ENCODE measurements around the gene ENGASE.

DNA sequence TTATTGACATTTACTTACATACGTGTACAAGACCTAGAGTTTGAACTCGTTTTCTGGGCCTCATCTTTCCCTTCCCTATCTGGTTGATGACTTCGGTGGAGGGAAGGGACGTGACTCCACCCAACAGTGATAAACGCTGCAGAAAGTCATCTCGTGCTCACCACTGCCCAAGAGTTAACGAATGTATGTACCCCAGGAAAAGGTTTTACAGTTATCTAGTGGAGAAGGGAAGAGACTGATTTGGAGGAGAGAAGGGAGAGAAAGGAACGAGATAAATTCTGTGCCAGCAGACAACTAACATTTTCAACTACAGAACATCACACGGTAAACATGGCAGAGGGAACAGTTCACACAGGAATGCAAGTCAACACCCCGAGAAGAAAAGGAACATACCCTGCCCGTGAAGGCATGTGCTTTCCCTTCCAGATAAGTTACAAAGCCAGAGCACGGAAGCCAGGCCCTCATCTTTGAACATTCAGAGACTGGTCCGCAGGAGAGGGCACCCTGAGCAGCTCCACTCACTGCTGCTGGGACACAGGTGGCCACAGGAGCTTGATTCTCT is 13.9 kb upstream of the CYTH1 start:
- RRBS: no CpG with 5 or more reads among the region's 13 CpGs

DNA sequence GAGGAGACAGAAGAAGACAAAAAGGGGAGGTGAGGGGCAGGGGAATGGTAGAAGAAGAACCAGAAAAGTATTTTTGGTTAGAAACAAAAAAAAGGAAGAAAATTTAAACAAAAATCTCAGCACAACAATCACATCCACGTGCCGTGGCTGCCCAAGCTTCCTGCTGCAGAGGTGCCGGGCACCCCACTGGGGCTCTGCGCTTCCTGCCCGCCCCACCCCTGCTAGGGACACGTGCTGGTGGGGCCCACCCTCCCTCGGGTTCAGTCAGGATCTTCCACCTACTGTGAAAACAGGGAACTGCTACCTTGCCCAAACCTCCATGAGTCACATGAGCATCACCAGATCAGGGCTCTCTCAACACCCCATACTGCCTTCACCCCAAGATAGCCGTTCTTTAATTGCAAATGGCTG is 24.3 kb upstream of the CYTH1 start:
- RRBS: no CpG with 5 or more reads among the region's 8 CpGs

GRCh38 chr17:78839074-78839672 is 1.4 kb downstream of the USP36 start:
- RRBS: no CpG with 5 or more reads among the region's 9 CpGs

DNA sequence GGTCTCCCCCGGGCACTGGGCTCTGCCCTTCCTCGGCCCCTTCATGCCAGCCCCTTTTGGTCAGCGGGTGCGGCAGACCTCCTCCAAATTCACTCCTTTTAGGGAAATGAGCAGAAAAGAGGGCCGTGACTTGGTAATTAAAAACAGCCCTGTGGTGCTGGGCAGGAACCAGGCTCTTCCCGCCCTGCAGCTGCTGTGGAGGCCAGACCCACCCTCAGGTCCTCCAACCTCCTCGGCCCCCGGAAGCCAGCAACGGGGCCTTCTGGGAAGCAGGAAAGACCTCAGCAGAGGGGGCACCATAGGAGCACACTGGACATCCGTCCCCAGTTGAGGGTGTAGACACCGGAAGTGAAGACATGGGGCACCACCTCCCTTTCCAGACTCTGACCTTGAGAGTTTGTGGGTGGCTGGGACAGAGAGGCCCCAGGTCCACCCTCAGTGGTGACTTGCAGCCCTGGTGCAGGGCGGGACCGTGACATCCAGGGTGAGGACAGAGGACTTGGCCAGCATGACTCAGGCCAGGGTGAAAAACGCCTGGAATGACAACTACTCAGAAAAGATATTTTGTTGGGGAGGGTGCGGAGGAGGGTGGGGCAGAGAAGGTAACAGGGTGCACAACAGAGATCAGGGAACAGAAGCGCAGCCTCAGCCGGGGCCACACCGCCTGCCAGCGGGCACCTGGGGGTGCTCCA is 19.9 kb downstream of the CEP295NL start:
- RRBS: 53% methylated on average over 7 of the region's 19 CpGs

GRCh38 chr17:78891816-78892469 is 11.1 kb downstream of the CEP295NL start:
- RRBS: no CpG with 5 or more reads among the region's 23 CpGs

DNA sequence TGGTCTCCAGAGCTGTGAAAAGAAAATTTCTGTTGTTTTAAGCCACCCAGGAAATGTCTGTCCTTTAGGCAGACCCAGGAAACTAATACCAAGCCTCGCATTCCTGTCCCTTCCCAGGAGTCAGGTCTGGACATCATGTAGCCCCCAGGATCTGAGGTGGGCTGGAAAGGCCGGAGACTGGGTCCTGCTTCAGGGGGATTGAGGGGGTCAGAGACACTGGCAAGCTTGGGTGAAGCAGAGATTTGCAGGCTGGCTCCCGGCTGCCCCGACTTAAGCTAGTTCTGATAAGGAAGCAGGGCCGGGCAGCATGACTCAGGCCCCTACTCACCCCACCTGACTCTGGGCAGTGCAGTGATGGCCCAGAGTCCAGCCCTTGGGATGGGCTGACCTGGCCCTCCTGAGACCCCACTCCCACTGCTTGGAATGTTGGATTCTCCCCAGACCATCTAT is 21.3 kb downstream of the LGALS3BP start:
- RRBS: 88% methylated on average over 3 of the region's 5 CpGs

GRCh38 chr17:78971031-78971966 is 8.4 kb downstream of the LGALS3BP start:
- RRBS: 39% methylated on average over 9 of the region's 35 CpGs

- RRBS: 93% methylated on average over 1 of the region's 22 CpGs
Measured at GRCh38 chr17:79002482-79003300, 6.9 kb downstream of the CANT1 start.

DNA sequence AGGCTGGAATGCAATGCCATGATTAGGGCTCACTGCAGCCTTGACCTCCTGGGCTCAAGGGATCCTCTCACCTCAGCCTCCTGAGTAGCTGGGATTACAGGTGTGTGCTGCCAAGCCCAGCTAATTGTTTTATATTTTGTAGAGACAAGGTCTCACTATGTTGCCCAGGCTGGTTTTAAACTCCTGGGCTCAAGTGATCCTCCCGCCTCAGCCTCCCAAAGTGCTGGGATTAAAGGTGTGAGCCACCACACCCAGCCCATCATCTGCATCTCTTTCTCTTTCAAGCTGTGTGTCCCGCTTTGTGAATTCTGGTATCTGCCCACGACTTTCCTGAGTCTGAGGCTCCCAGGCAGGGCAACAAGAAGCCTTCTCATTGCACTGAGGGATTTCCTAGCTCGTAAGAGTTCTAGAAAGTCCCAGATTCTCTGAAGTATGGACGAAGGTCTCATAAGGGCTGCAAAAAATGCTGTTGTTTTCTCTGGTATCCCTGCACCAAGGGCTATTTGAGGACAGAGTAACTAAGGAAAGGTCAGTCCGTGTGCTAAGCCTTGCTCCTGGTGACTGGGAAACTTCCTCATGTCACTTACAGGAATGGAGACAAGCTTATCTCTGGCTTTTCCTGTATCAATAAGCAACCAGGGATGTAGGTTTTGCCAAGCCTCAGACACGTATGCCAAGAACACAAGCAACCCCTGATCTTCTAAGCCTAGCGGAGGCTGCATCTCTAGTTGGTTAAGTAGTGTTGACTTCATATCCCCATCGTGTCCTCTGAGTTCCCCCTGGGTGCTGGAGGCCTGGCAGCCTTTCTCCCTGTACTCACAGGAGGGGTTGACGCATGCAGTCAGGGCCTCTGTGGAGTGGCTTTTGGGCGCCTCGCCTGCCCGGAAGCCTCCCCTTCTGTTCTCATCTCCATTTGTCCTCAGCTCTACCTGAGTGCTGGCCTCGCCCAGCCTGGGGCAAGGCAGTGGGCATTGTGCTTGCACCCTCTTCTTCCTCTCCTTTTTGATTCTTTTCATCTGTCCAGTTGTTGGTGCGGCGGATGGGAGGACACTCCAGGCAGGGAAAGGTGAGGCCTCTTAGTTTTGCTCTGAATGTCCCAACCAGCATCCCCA is 1.6 kb upstream of the C1QTNF1 start:
- RRBS: no CpG with 5 or more reads among the region's 16 CpGs

- RRBS: no CpG with 5 or more reads among the region's 29 CpGs
Measured at GRCh38 chr17:79033808-79034592, 10.0 kb downstream of the C1QTNF1 start.

GRCh38 chr17:79038433-79039369 is 14.7 kb downstream of the C1QTNF1 start:
- RRBS: no CpG with 5 or more reads among the region's 12 CpGs

- RRBS: no CpG with 5 or more reads among the region's 5 CpGs
Measured at GRCh38 chr17:79058657-79058995, 16.0 kb upstream of the ENGASE start.

- RRBS: under 1% methylated on average over 60 of the region's 82 CpGs
Measured at GRCh38 chr17:79074505-79075229, at the start of gene ENGASE. Gene ENGASE, plus strand, starts transcription at chr17:79074824.

GRCh38 chr17:79087171-79087866 is 12.7 kb downstream of the ENGASE start:
- RRBS: no CpG with 5 or more reads among the region's 18 CpGs

- RRBS: no CpG with 5 or more reads among the region's 10 CpGs
Measured at GRCh38 chr17:79167514-79167781, 92.8 kb downstream of the ENGASE start.

DNA sequence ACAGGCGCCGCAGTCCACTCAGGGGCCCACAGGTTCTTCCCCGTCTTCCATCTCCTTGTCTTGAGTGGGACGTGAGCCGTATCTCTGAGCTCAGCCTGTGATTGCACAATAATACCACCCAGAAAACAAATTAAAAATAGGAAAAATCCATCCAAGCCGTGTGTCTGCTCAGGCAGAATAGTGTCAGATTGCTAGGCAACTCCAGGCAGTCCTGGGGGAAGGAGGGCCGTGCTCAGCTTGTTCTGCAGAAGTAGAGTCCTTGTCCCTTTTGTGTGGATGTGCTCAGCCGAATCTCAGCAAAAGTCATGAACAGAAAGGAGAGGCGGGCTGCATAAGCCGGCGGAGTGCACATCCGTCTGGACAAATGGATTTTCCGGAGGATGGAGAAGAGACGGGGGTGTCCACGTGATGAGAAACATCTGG is 7.4 kb upstream of the RBFOX3 start:
- RRBS: no CpG with 5 or more reads among the region's 15 CpGs

DNA sequence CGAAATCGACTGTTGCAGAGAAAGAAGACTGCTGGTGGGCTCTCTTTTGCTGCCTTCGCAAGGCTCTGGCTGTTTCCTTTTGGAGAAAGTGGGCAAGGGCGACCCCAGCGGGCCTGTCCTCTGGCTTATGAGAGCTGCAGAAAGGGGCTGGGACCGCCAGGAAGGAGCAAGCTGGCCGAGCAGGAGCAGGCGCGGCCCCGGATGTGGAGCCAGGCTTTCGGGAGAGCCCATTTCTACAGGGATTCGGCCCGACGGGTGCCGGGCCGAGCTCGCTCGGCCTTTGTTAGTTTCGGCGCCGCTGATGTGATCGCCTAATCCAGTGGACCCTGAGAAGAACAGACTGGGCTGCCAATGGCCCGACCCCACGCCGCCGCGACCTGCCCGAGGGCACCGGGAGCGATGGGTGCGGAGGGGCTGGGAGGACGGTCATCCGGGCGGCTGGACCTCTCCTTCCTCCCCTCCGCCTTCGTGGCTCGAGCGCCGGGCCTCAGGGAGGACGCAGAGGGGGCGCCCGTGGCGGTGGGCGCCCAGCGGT is 7.4 kb downstream of the CBX8 start:
- RRBS: 62% methylated on average over 17 of the region's 45 CpGs

GRCh38 chr17:79833703-79833829 is 5.7 kb downstream of the CBX4 start:
- RRBS: 95% methylated on average over 11 of the region's 12 CpGs

- RRBS: no CpG with 5 or more reads among the region's 9 CpGs
Measured at GRCh38 chr17:79837884-79838120, 1.4 kb downstream of the CBX4 start.

DNA sequence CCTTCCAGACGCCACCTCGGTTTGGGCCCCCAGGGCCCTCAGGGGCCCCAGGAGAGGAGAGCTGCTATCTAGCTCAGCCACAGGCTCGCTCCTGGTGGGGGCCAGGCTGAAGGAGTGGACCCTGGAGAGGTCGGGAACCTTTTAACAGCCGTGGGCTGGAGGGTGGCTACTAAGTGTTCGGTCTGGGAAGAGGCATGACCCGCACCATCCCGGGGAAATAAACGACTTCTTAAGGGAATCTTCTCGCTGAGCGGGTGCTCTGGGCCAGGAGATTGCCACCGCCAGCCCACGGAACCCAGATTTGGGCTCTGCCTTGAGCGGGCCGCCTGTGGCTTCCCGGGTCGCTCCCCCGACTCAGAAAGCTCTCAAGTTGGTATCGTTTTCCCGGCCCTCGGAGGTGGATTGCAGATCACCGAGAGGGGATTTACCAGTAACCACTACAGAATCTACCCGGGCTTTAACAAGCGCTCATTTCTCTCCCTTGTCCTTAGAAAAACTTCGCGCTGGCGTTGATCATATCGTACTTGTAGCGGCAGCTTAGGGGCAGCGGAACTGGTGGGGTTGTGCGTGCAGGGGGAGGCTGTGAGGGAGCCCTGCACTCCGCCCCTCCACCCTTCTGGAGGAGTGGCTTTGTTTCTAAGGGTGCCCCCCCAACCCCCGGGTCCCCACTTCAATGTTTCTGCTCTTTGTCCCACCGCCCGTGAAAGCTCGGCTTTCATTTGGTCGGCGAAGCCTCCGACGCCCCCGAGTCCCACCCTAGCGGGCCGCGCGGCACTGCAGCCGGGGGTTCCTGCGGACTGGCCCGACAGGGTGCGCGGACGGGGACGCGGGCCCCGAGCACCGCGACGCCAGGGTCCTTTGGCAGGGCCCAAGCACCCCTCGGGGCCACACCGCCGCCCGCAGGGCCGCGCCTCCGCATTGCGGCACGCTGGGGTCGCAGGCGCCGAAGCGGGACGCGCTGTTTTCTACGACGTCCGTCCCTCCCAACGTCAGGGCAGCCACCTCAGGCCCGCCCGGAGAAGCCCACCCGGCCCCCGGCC is 3.6 kb upstream of the CBX4 start:
- RRBS: 93% methylated on average over 7 of the region's 80 CpGs

Data from HCT116 (cell line).